Measurements from ENCODE around the genes NDUFB1 and CPSF2.

DNA sequence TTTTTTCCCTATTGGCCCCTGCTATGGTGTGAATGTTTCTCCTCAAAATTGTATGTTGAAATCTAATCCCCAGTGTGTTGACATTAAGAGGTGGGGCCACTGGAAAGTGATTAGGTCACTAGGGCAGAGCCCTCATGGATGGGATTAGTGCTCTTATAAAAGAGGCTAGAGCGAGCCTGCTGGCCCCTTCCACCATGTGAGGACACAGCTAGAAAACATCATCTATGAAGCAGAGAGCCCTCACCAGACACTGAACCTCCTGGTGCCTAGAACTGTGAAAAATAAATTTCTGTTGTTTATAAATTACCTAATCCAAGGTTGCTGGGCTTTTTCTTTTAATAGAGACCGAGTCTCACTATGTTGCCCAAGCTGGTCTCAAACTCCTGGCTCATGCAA is 51.3 kb downstream of the RPS6KA5 start:
- RRBS, result no CpG with 5 or more reads among the region's 2 CpGs

DNA sequence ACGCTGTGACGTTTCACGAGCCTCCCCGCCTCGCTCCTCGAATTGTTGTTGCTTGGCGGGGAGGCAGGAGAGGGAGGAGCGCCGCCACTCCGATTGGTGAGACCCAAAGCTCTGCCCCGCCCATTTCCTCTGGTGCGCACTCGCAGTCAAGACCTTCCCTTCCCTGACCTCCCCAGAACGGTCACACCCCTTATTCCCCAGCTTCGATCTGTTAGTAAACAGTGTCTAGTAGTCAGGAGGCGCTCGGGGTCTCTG is 271 bp upstream of the RPS6KA5 start:
- RRBS, result no CpG with 5 or more reads among the region's 17 CpGs

- RRBS, result no CpG with 5 or more reads among the region's 5 CpGs
These were observed 30.9 kb downstream of the DGLUCY start for GRCh38 chr14:91144676-91145212.

GRCh38 chr14:91228380-91229198 is 15.9 kb downstream of the GPR68 start:
- RRBS, result no CpG with 5 or more reads among the region's 11 CpGs

- RRBS, result 93% methylated on average over 18 of the region's 71 CpGs
These were observed 10.5 kb downstream of the GPR68 start for GRCh38 chr14:91233712-91234666.

GRCh38 chr14:91271226-91272572 is 27.2 kb upstream of the GPR68 start:
- RRBS, result no CpG with 5 or more reads among the region's 25 CpGs

- RRBS, result 97% methylated on average over 5 of the region's 38 CpGs
These were observed 69.1 kb upstream of the GPR68 start for GRCh38 chr14:91313351-91314291.

GRCh38 chr14:91332668-91333115 is 84.9 kb downstream of the CCDC88C start:
- RRBS, result no CpG with 5 or more reads among the region's 11 CpGs

DNA sequence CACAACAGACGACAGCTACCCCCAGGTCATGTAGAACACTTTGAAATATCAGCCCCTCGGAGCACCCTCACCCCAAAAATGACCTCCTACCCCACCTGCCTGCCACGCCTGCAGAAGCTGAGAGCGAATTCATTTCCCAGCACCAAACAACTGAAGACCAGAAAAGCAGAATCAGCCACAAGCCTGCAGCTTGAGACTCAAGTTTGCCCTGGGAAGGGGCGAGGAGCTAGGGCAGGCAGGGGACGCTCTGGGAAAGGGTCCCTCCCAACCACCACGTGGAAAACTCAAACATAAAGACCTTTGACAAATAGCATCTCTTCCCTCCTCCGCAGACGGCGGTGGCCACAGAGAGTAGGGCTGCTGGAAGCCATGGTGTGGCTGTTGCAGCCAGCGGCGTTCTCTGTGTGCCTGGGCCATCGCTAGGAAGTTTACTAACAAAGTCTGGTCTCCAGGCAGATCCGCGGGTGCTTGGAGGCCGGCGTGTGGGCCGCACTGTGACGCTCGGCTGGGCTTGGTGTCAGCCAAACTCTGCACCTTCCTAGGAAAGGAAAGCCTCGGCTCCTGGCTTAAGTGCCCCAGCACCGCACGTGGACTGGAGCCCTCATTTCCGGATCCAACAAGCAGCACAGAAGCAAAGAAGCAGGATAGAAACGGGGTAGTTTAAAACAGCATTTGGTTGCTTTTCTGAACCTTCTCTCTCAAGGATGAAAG is 65.6 kb downstream of the CCDC88C start:
- RRBS, result no CpG with 5 or more reads among the region's 25 CpGs

GRCh38 chr14:91373476-91374389 is 43.9 kb downstream of the CCDC88C start:
- RRBS, result 7% methylated on average over 2 of the region's 12 CpGs

GRCh38 chr14:91886708-91887115 is 19.4 kb upstream of the TC2N start:
- RRBS, result no CpG with 5 or more reads among the region's 3 CpGs

- RRBS, result no CpG with 5 or more reads among the region's 3 CpGs
These were observed 35.9 kb upstream of the TC2N start for GRCh38 chr14:91903215-91903656.

DNA sequence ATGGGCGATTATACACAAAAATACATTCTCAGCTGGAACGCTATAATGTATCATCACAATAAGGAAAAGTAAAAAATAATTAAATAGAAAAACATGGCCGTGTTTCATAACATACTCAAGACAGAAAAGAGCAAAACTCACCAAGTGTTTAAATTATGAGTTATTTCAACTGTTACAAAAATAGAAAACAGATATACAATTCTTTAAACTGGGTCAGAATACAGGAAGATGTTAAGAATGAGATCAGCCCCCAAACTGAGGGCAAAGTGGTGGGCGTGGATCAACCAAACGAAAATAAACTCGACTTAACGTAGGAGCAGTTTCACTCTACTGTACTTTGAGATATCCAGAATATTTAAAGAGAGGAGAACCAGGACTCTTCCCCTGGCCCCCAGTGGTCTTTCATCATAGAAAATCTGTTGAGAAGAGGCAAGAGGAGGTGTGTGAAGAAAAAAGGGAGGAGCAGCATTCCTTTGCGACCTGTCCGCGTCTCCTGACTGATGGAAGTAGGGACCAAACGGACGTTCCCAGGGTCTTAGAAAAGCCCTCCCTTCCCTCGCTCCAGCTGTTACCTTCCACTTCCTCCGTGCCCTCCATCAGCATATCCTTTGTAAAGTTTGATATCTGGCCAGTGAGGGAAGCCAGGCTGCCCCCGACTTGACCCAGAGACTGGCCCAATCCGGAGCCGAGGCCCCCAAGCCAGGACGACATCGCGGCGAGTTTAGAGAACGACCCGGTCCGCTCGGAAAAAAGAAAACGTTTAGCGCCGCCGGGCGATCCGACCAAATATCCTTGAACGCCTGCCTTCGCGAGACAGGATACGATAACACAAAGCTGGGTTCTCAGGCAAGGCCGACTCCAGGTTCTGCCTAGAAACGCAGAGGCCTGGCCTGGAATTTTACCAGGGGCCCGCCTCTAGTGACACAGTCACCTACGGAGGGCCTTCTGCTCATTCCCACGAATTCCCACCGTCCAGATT is 595 bp downstream of the TRIP11 start:
- RRBS, result 1% methylated on average over 8 of the region's 41 CpGs

- RRBS, result 1% methylated on average over 15 of the region's 61 CpGs
These were observed at the start of gene NDUFB1 for GRCh38 chr14:92120889-92121767. TSS of gene NDUFB1 (minus strand) at chr14:92121706.

DNA sequence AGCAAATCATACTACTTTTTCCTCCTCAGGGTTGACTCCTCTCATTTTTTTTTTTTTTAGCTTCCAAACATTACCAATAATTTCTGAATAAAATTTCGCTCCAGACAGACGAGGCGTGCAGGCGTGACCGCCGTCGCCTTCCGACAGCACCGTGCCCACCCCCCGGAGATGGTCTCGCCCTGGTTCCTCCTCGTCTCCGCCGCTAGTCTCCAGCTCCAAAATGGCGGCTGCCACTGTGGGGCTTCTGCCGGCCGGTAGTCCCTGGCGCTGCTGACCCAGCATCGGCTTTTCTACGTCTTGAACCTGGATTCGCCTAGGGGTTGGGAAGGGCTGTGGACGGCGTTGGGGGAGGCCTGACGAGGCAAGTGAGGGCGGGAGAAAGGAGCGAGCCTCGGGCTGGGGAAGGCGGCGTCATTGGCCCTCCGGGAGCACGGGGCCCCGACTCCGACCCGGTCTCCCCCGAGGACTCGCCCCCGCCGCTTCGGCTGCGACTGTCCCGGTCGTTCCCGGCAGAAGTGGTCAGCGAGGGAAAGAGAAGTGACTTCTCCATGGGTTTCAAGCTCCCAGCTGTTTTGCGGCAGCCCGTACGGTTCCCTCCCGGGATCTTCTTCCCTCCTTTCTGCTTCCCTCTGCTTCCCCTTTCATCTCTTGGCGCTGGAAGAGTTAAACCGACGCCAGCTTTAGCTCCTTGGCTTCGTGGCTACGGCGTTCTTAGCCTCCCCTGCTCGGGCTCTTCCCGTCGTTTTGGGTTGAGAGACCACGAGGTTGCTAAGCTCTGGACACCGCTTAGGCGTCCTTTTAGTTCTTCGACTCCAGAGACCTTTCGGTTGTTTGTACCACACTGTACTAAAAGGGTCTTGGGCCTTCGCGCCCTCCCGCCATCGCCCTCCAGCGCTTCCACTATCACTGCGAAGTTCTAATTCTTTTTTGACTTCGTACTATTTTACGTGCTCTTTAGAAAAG is at the start of gene CPSF2:
CPSF2 (plus strand) TSS at position 202 of the 963 bp plus-strand sequence.
- RRBS, result 2% methylated on average over 20 of the region's 70 CpGs

GRCh38 chr14:92546288-92547190 is 33.0 kb downstream of the RIN3 start:
- RRBS, result no CpG with 5 or more reads among the region's 8 CpGs

DNA sequence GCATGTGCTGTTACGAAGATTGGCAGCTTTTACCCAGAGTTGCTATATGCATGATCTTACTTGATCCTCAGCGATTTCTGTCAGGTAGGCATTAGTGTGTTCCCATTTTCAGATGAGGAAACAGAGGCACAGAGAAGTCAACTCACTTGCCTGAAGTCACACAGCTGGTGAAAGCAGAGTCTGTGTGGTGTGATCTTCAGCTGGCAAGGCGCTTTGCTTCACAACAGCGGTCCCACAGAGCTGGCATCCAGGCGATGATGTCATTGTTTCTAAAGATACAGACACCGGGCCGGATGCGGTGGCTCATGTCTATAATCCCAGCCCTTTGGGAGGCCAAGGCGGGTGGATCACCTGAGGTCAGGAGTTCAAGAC is 46.9 kb downstream of the RIN3 start:
- RRBS, result no CpG with 5 or more reads among the region's 9 CpGs

DNA sequence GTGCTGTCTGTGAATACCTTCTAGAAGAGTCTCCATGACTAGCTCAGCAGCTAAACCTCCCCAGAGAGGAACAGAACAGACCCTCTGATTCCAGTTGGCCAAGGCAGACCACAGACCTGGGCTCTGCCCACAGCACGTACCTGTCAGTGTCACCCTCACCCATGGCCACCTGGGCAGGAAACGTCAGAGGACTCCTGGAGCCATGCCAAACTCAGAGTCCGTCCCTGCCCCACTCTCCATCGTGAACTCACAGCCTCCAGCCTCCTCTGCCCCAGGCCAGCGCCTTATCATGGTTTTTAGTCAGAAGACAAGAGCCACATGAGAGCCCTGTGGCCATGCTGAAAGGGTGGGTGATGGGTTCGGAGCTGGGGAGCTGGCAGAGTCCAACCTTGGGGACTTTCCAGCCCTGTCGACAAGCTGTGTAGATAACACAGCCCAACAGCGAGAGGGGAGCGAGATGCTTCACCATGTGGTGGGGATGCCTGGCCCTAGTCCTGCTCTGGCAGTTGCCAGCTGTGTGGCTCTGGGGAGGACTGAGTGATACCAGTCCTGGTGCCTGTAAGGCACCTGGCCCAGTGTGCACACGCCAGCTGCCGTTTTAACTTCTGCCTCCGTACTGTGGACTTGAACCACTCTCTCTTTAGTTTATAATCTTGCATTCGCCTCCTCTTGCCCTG is 55.0 kb downstream of the RIN3 start:
- RRBS, result no CpG with 5 or more reads among the region's 13 CpGs

DNA sequence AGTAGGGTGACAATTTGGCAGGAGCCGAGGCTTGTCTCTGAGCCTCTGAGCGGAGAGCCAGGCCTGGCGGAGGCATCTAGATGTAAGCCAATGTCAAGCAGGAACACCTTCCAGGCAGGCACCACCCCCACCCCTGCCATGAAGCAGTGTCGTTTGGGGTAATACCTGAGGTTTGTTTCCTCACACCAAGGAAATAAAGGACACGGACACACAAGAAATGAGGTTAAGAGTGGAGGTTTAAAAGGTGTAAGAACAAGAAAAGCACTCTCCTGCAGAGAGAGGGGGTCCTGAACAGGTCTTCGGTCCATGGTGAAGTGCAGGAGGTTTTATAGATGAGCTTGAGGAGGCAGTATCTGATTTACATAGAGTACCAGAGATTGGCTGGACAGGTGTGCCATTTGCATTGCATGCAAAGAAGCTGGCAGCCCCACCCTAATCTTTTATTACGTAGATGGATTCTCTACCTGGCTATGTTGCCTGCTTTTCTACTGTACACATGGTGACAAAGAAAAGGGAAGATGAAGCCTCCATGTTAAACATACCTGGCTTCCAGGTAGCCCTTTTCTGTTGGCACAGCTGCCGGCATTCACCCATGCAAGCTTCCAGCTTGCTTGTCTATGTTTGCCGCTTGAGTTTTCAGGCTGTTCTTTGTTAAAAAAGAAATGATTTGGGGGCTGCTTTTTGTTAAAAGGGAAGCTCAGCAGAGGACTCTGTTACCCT is 60.5 kb downstream of the RIN3 start:
- RRBS, result no CpG with 5 or more reads among the region's 9 CpGs

DNA sequence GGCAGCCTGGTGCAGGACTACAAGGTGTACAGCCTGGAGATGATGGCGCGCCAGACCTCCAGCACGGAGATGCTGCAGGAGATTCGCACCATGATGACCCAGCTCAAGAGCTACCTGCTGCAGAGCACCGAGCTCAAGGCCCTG is 95.7 kb downstream of the LGMN start:
- RRBS, result no CpG with 5 or more reads among the region's 5 CpGs